Spinal cord (tissue), 3 donors: ENCODE measurements around a stretch of chr11.

DNA sequence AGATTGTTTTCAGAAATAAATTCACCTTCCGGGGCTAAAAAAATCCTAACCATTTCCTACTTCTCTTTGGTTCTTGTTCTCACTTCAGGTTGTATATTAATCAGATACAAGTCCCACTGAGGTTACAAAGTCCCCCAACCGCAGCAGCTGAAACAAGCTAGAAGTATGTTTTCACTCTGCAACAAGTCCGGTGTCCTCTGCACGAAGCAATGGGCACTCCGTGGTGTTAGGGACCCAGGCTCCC, 25.6 kb upstream of the GSTP1 start:
- PRO-cap = no peak
- RAMPAGE, long total RNA = no peak

DNA sequence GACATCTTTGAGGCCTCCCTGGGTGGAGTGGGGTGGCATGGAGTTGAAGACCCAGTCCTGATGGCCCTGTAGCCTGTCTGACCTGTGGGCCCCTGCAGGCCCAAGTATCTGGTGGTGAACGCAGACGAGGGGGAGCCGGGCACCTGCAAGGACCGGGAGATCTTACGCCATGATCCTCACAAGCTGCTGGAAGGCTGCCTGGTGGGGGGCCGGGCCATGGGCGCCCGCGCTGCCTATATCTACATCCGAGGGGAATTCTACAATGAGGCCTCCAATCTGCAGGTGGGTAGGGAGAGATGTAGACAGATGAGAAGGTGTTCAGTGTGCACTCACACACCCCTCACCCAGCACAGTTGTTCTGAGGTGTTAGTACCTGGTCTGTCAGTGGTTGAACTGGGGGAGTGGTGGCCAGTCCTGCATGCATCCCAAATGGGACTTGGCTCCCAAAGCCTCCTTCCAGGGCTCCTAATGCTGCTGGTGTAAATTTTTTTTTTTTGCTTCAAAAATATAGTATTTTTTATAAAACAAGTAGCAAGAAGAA, 2.7 kb downstream of the NDUFV1 start:
- PRO-cap = no peak
- RAMPAGE, long total RNA = no peak

GRCh38 chr11:67629270-67629645, 479 bp downstream of the NUDT8 start:
- PRO-cap = no peak
- RAMPAGE, long total RNA = no peak

DNA sequence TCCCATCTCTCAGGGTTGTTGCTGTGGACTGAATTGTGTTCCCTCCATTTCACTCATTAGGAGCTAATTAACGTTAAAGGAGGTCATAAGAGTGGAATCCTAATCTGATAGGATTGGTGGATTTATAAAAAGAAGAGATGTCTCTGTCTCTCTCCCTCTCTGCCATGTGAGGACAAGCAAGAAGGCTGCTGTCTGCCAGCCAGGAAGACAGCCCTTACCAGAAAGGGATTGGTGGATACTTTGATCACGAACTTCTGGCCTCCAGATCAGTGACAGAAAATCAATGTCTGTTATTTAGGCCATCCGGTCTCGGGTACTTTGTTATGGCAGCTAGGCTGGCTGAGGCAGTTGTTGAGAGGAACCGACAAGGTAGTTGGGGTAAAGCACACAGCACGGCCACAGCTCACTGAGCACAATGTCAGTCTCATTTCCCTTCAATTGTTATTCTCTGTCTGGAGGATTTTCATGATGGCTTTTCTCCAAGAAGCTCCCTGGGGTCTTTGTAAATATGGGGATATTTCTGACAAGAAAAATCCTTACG, 72.8 kb upstream of the ALDH3B2 start:
- PRO-cap = no peak
- RAMPAGE, long total RNA = no peak

- PRO-cap = no peak
- RAMPAGE, long total RNA = no peak
Observed at GRCh38 chr11:67843196-67843511, 160.7 kb downstream of the UNC93B1 start.

DNA sequence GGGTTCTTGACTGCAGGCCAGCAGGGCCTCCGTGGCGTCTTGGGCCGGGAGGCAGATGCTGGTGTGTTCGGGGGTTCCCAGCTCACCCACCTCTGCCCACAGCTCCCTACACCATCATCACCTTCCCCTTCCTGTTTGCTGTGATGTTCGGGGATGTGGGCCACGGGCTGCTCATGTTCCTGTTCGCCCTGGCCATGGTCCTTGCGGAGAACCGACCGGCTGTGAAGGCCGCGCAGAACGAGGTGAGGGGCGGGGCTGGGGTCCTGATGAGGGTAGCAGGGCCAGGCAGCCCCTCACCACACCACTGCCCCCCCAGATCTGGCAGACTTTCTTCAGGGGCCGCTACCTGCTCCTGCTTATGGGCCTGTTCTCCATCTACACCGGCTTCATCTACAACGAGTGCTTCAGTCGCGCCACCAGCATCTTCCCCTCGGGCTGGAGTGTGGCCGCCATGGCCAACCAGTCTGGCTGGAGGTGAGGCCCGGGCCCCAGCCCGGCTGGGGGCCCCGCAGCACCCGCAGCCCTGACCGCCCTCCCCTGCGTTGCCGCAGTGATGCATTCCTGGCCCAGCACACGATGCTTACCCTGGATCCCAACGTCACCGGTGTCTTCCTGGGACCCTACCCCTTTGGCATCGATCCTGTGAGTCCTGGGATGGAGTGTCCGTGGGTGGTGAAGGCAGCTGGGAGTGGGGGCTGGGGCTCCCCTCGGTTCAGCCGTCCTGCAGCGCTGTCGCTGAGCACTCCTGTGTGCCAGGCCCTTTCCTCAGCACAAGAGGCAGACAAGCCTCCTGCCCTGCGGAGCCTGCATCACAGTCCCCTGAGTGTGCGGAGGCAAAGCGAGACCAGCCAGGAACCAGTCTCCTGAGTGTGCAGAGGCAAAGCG, 8.7 kb downstream of the TCIRG1 start:
- PRO-cap = no peak
- RAMPAGE, long total RNA = no peak

DNA sequence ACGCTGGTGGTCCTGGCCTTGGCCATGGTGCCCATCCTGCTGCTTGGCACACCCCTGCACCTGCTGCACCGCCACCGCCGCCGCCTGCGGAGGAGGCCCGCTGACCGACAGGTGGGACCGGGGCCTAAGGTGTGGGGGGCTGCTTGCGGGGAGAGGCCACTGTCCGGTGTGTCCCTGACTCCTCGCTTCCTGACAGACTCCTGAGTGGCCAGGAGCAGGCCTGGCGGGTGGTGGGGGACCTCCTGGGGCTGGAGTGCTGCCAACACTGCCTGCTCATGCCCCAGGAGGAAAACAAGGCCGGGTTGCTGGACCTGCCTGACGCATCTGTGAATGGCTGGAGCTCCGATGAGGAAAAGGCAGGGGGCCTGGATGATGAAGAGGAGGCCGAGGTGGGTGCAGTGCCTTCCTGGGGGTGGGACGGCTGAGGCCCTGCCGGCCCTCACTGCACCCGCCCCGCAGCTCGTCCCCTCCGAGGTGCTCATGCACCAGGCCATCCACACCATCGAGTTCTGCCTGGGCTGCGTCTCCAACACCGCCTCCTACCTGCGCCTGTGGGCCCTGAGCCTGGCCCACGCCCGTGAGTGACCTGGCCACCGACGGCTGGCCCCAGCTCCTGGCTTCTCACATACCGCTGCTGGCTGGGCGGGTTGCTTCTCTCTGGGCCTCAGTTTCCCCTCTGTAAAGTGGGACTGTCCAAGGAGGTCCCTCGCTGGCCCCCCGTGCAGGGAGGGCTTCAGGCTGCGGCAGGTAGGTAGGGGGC, 11.0 kb downstream of the TCIRG1 start:
- PRO-cap = no peak
- RAMPAGE, long total RNA = no peak

- PRO-cap = no peak
- RAMPAGE, long total RNA = no peak
Observed at GRCh38 chr11:68064358-68064910, 25.6 kb downstream of the TCIRG1 start.

DNA sequence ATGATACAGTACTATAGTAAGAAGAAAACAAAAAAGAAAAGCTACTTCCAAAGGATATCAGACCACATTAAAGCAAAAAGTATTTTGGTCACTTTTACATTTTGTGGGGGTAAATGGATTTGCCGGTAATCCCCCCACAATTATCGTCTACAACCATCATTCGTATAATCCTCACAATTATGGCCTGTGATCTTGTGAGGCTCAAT, 37.1 kb downstream of the TCIRG1 start:
- PRO-cap = no peak
- RAMPAGE, long total RNA = no peak

GRCh38 chr11:68082295-68082920, 38.8 kb downstream of the CHKA start:
- PRO-cap = no peak
- RAMPAGE, long total RNA = no peak

- PRO-cap = no peak
- RAMPAGE, long total RNA = no peak
Observed at GRCh38 chr11:68215181-68215803, 2.2 kb upstream of the KMT5B start.

DNA sequence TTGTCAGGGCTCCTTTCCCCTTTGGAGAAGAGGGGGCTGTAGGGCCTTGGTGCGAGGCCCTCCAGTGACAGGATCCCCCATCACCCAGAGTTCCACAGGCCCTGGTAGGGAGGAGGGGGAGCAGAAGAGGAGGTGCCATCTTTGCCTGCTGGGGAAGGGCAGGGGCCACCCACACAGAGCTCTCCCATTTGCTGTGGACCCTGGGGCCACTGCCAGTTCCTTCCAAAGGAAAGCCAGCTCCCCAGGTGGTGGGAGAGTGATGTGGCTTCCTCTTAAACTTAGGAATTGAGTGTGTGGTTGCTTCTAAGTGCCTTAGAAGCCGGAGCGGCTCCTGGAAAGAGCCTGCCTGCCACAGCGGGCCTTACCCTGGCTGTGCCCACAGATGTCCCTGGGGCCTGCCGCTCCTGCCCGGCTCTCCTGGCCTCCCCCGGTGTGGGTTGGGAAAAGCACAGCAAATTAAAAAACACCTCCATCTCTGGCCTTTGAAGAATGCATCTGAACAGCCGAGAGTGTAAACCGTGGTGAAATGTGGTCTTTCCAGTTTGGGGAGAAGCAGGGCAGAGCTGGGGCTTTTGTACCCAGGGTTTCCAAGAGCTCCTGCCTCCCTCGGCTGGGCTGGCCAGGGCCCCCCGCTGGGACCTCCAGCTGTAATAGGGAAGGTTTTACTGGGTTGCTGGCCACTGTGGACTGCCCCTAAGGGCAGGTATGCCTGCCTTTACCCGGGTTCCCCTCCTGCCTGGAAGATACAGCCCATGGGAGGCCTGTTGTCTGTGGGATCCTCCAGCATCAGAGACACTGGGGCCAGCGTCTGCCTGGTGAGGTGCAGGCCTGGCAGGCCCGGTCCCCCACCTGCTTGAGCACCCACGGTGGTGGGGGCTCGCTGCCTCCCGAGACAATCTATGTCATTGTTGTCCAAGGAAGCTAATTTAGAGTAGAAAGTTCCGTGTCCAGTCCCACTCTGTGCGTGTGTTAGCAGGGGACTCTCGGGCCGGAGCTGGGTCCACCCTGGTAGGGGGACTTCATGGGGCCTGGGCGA, 30.2 kb downstream of the LRP5 start:
- PRO-cap = no peak
- RAMPAGE, long total RNA = no peak

- PRO-cap = no peak
- RAMPAGE, long total RNA = no peak
Observed at GRCh38 chr11:68363717-68364367, 51.5 kb downstream of the LRP5 start.

DNA sequence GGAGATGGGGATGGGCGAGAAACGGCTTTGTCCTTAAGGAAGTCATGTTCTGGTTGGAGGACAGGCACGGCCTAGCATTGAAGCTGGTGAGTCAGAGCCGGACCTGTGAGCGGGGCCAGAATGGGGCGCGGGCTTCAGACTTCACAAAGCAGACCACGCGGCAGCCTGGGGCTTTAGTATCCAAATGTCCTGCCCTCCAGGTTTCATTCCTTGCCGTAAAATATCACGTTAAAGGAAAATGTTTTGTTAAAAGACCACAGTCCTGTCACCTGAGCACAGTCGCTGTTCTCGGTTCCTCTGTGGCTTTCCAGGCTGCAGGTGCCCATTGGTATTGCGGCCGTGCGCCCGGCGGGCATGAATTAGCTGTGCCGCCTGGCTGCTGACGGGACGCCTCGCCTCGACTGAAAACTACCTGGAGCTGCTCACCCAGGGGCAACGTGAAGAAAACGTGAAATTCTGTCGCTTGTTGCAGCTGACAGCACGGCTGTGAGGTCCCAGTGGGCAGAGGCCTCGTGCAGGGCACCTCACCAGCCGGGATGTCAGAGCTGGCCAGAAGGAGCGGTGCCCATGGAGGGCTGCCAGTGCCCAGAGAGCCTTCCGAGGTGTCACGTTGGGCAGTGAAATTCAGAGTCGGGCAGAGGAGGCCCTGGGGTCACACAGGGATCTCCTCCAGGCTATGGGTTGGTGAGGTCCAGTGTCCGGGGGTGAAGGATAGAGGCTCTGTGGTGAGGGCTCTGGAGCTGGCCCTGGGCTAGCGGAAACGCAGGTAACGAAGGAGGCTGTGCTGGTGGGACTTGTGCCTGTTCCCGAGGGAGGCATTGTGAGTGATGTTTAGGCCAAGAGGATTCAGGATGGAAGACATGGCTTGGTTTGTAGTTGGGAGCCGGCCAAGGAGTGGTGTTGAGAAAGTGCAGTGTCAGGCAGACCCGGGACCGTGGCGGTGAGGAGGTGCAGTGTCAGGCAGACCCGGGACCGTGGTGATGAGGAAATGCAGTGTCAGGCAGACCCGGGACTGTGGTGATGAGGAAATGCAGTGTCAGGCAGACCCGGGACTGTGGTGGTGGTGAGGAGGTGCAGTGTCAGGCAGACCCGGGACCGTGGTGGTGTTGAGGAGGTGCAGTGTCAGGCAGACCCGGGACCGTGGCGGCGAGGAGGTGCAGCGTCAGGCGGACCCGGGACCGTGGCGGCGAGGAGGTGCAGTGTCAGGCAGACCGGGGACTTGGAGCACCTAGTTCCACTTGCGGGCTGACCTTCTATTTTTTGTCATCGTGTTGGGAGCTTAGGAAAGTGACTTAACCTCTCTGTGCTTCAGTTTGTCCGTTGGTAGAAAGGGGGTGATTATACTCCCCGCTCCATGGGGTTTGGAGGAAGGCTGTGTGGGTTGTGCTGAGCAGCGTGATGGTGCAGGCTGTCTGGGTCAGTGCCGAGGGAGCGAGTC, 59.4 kb downstream of the LRP5 start:
- PRO-cap = no peak
- RAMPAGE, long total RNA = no peak

DNA sequence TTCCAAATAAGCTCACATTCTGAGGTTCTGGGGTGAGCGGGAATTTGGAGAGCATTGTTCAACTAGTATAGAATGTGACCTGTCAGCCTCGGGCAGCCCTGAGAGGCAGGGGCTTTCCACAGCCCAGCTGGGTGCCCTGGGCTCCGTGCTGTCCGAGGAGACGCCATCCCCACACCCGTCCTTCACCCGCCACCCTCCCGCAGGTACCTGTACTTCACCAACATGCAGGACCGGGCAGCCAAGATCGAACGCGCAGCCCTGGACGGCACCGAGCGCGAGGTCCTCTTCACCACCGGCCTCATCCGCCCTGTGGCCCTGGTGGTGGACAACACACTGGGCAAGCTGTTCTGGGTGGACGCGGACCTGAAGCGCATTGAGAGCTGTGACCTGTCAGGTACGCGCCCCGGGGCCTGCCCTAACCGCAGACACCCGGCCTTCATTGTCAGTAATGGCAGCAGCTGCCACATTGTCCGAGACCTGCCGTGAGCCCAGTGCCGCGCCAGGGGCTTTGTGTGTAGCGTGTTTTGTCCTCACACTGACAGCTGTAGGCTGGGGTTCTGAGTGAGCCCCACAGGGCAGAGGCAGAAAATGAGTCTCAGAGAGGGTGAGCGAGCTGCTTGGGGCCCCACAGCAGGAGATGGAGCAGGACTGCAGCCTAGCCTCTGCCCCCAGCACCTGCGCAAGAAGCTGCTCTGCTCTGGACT, 35.5 kb upstream of the PPP6R3 start:
- PRO-cap = no peak
- RAMPAGE, long total RNA = no peak

DNA sequence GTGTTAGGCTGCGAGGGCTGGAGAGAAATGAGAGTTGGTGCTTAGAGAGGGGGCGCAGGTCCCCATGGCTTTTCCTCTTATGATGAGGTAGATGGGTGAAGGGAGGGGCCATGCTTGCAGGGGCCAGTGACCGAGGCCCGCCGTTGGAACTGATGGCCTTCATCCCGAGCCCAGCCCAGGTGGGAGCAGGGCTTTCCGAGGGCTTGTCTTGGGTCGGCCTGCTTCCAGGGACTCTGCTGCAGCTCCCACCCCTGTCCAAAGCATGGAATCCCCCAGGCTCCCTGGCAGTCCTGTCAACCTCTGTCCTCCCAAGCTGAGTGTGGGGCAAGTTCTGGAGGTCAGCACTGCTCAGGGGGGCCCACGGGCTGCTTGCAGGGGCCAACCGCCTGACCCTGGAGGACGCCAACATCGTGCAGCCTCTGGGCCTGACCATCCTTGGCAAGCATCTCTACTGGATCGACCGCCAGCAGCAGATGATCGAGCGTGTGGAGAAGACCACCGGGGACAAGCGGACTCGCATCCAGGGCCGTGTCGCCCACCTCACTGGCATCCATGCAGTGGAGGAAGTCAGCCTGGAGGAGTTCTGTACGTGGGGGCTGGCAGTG, 34.8 kb upstream of the PPP6R3 start:
- PRO-cap = no peak
- RAMPAGE, long total RNA = no peak

DNA sequence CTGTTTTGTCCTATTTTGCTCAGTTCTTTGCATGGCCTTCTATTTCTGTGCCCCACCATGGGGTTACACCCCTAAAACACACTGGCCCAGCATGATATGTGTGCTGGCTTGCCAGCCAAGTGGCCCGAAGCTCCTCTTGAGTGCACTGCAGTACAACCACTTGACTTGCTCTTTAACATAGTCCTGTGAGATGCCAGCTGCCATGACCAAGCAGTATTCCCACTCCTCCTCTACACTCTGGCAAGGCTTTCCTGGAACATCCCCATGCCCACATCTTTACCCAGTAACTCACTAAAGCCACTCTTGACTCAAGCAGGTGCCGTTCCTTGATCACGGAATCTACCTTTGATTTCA, 102.9 kb upstream of the GAL start:
- PRO-cap = no peak
- RAMPAGE, long total RNA = no peak

DNA sequence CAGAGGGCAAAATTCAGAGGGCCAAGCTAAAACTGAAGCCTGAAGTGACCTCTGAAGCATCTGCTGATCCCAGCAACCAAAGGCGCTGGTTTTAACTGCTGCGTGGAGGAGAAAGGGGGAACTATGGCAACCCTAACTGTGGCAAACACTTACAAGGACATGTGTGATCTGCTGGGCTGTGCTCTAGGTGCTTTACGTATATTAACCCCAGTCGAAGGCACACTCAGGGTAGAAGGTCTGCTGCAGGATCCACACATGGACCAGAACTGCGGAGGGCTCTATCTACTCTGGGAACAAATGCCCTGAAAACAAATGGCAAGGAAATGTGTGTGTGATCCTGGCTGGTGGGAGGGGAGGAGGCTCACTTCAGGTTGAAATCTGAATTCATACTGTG, 25.4 kb downstream of the TESMIN start:
- PRO-cap = no peak
- RAMPAGE, long total RNA = no peak

- PRO-cap = no peak
- RAMPAGE, long total RNA = no peak
Observed at GRCh38 chr11:68838926-68839927, 2.5 kb downstream of the CPT1A start.

DNA sequence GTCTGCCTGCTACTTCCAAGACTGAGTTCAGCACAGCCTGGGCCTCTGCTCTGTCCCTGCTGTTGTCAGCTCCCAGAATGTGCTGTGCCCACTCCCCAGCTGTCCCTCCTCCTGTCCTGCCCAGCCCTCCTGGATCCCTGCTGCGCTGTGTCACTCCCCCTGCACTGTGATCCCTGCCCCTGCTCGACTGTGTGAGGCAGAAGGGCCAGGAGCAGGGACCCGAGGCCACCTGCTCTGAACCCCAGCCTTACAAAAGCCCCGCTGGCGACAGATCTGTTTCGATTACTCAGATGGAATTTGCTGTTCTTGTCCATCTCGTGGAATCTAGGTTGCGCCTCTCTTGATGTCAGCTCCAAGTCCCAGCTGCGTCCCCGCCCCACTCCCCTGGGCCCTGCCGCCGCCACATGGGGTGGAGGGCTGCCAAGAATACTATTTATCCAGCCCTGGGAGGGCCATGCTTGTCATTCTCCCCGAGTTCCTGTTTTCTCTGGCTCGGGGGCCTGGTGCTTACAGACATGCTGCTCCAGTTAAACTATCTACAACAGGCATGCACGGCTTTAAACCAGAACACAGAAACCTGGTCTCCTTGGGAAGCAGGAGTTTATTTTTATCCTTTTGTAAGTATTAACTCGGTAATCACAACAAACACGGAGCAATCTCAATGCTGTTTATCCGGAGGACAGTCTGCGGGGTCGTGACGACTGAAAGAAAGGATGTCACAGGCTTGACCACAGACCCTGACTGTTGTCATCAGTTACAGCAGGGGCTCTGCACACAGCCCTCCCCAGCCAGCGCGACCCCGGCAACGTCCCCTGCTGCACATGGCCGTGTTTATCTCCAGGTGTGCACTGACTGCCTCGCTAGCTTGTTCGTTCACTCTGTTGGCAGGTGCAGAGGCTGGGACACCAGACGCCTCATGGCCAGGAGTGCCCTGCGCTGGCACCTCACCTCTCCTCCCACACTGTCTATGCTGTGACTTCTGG, 12.6 kb downstream of the MRPL21 start:
- PRO-cap = no peak
- RAMPAGE, long total RNA = no peak